Islet of Langerhans (tissue), 1 donor: ENCODE results near the genes ARHGAP44, ELAC2, HS3ST3A1 and TEKT3.

DNA sequence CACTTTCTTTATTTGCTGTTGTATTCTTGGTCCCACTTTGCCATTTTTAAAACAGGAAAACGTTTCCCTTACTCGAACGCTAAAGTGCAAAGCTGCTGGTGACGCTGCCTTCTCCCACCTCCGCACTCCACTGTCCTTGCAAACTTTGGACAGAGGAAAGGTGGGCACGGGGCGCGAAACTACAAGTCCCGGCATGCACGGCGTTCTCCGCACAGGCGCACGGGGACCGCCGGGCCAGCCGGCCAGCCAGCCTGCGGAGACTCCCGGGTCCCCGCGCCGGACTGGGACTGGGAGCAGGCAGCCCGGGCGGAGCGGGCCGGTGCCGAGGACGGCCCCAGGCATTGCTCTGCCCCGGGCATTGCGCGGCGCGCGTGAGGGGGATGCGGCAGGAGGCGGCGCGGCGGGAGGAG lies at the start of gene ARHGAP44:
TSS of gene ARHGAP44 (plus strand) at position 245 of the 410 bp plus-strand sequence.
- RRBS, result 3% methylated on average over 17 of the region's 39 CpGs

DNA sequence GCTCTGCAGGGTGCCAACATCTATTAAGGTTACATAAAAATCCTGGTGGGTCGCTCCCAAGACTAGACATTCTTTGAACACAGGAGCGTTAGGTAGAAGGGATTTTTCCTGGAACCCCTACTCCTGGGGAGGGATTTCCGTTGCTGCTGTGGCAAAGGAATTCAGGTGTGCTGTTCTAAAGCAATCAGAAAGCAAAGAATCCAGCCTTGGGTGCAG lies 1.3 kb downstream of the ARHGAP44 start:
- RRBS, result no CpG with 5 or more reads among the region's 3 CpGs

DNA sequence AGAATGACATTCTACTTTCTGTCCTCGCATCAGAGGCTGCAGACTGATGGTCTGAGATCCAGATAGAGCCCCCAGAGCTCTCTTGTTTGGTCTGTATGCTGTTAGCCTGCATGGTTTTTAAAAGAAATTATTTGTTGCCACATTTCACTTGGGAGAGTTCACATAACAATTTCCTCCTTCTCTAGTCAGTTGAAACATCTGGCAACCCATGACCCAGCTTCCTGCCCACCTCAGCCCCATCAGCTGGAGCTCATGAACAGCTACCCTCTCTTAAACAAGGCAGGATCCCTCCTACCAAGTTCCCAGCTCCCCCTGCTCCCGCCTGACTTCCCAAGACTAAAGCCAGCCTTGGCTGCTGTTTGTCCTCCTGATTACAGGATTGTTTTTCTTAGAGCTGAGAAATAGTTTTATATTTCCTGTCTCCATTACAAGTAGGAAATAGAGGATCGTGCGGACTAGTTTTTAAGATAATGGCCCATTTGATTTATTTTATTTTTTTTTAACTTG lies 90.3 kb downstream of the ELAC2 start:
- RRBS, result no CpG with 5 or more reads among the region's 4 CpGs

DNA sequence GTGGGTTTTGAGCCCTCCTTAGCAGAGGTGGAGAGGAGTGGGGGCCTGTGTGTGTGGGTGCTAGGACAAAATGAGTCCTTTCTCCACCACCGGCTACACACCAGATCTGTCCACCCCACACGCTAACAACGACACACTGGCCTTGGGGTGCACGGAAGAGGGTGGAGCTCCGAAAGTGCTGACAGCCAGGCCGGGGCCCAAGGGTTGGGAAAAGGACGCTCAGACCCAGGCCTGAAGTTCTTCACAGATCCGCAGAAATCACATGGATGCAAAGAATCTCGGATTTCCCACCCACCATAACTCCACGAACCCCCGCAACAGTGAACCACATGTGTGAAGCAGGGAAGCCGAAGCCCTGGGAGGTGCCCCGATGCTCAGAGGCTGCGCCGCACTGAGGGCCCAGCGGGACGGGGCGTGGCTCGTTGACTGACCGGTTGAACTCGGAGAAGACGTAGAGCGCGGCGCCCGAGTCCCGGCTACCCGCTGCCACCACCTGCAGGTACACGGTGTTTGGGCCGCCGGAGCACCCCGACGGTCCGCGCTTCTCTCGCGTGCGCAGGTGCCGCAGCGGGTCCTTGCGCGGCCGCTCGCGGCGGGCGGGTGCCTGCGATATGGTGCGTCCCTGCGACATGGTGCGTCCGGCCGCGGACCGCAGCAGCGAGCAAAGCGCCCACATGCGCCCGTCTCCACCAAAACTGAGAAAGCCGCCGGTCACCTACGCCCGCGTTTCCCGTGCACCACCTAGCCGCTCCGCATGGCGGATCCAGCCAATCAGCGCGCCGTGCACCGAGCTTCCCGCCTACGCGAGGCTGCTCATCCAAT lies at the start of gene ELAC2:
TSS of gene ELAC2 (minus strand) at position 756 of the 822 bp plus-strand sequence.
- RRBS, result 4% methylated on average over 25 of the region's 75 CpGs

- RRBS, result no CpG with 5 or more reads among the region's 12 CpGs
Measured at GRCh38 chr17:13046357-13046857, 28.6 kb upstream of the ELAC2 start.

- RRBS, result 5% methylated on average over 38 of the region's 89 CpGs
Measured at GRCh38 chr17:13600326-13601187, 1.2 kb downstream of the HS3ST3A1 start.

- RRBS, result 9% methylated on average over 9 of the region's 75 CpGs
Measured at GRCh38 chr17:13601627-13602654, at the start of gene HS3ST3A1. TSS of gene HS3ST3A1 (minus strand) at chr17:13601929.

- RRBS, result no CpG with 5 or more reads among the region's 4 CpGs
Measured at GRCh38 chr17:13930779-13931584, 138.3 kb upstream of the COX10 start.

DNA sequence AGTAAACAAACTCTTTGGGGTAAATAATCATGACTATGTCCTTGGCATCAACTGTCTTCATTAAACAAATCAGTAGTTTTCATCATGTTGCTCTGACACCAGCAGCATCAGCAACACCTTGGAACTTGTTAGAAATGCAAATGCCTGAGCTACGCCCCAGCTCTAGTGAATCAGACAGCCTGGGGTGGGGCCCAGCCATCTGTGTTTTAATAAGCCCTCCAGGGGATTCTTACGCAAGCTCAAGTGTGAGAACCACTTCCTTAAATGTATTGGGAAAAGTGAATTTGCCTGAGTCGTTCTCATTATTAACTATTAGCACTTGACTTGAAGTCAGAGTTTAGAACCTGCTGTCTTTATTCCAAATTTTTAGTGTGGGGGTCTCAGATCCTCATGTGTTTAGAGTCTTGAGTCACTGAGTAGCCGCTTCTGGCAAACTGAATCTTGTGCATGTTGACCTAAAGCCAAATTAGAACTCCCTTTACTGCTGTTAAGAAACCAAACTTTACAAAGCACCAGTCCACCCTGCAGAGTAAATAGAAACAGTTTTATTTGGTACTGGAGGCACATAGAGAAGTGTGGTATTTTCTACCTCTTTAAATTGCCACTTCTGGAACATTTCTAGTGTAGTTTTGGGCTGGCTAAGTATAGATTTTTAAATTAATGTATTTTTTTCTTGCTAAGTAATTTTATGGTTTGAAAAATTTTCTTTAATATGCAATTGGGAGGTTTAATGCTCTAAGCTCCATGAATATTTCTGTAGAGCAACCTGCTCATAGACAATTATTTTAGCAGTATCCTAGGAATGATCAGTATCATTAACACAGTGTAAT lies 137.3 kb upstream of the COX10 start:
- RRBS, result no CpG with 5 or more reads among the region's 4 CpGs

DNA sequence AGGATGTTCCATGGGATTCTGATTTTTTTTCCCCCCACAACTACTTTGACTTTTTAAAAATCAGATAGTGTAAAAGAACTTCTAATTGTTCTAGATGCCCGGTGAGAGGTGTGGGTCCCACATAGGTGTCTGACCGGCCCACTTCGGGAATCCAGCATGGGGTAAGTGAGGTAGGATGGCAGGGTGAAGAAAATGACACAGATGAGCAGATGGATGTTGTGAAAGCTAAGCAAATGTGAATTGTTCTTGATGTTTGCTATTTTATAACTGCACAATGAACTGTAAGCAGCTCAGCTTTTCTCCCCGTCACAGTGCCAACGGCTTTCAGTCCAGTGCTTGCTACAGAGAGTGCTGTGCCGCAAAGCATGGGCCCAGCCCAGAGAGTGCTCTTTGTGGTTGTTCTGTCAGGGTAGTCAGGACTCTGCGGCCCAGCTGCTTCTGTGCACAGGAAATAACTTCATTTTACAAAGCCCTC lies 39.2 kb downstream of the CDRT15 start:
- RRBS, result 80% methylated on average over 2 of the region's 7 CpGs

- RRBS, result no CpG with 5 or more reads among the region's 3 CpGs
Measured at GRCh38 chr17:14306058-14306495, 5.2 kb downstream of the HS3ST3B1 start.

- RRBS, result no CpG with 5 or more reads among the region's 9 CpGs
Measured at GRCh38 chr17:14373705-14374598, 73.1 kb downstream of the HS3ST3B1 start.

DNA sequence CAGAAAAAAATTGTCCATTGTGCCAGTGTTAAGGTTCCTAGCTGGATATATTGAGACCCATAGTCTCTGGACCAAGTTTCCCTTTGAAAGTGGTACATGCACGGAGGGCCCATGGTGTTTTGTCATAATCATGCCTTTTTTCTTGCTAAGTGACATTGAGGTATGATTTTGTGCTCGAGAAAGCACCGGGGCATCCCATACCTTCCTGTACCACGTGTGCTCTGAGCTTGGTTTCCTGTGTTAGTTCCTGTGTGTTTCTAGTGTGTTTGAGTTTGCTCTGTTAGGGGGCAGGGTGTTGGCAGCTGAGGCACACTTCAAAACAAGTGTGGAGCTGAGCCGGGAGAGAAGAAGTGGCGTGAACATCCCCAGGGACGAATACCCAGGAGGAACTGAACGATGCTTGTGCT lies 127.3 kb downstream of the HS3ST3B1 start:
- RRBS, result no CpG with 5 or more reads among the region's 8 CpGs

DNA sequence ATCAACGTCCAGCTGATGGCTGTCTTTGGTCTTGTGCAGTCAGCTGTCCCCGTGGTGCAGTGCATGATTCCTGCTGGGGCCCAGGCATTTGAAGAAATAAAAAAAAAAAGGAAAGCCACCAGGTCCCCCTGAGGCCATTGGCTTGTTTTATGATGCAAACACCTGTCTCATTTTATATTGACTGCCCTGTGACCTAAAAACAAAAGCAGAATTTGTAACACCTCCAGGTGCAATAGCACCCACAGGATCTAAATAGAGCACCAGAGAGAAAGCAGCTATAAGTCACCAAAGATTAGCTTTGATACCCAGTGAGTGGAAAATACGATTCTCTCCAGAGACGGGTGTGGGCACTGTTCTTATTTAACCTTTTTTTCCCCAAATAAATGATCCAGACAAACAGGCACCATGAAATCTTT lies 258.8 kb downstream of the HS3ST3B1 start:
- RRBS, result no CpG with 5 or more reads among the region's 4 CpGs

- RRBS, result no CpG with 5 or more reads among the region's 5 CpGs
Measured at GRCh38 chr17:15307591-15307996, 33.8 kb downstream of the TEKT3 start.

- RRBS, result no CpG with 5 or more reads among the region's 44 CpGs
Measured at GRCh38 chr17:15341278-15342127, at the start of gene TEKT3. TSS of gene TEKT3 (minus strand) at chr17:15341597.

DNA sequence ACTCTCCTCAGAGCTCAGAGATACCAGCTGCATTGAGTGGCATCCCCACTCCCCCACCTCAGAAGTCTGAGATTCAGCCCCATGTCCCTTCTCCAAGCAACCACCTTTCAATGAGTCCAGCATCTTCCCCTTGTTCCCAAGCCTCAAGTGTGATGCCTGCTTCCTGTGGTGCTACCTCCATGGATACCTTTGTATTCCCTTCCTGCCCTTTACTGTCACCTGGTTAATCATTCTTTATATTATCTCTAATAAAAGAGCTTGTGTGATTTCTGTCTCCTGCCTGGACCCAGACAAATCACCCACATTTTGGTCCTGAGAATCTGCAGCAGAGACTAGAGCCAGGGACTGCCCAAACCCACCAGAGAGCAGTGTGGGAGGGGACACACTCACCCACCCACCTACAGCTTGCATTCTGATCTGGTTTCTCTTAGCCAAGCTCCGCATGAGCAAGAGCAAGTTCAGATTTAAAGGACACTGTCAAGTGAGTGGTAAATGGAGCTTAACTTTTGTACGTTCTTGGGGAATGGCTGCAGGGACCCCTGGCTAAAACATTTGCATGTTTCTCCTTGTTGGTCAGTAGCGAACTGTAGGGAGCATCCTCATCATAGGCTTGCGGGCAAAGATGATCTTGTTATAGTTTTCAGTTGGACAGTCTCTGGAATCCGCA lies 30.1 kb downstream of the CDRT4 start:
- RRBS, result no CpG with 5 or more reads among the region's 5 CpGs

GRCh38 chr17:15496867-15497332 lies 29.5 kb upstream of the CDRT4 start:
- RRBS, result no CpG with 5 or more reads among the region's 6 CpGs

DNA sequence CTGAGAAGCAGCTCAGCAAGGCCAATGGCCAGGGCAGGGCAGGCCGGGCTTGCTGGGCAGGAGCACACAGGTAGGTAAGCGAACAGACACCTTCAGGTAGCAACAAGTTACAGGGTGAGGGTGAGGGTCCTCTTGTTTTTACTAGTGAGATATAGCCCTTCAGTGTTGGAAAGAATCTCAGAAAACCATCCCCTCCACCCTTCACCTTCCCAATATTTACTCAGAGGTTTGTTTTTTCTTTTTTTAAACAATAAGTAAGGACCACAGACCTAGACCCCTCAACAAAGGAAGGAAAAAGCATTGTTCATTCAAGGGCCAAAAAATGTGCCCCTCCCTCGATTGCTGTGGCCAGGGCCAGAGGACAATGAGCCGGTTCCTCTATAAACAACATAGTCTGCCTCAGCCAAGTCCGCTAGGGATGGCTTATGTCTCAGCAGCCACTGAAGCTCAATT lies 24.2 kb downstream of the TRIM16 start:
- RRBS, result no CpG with 5 or more reads among the region's 5 CpGs

- RRBS, result no CpG with 5 or more reads among the region's 12 CpGs
Measured at GRCh38 chr17:15946546-15947624, 2.0 kb downstream of the ADORA2B start.